ENCODE results near the genes IL20RB and MRAS.

DNA sequence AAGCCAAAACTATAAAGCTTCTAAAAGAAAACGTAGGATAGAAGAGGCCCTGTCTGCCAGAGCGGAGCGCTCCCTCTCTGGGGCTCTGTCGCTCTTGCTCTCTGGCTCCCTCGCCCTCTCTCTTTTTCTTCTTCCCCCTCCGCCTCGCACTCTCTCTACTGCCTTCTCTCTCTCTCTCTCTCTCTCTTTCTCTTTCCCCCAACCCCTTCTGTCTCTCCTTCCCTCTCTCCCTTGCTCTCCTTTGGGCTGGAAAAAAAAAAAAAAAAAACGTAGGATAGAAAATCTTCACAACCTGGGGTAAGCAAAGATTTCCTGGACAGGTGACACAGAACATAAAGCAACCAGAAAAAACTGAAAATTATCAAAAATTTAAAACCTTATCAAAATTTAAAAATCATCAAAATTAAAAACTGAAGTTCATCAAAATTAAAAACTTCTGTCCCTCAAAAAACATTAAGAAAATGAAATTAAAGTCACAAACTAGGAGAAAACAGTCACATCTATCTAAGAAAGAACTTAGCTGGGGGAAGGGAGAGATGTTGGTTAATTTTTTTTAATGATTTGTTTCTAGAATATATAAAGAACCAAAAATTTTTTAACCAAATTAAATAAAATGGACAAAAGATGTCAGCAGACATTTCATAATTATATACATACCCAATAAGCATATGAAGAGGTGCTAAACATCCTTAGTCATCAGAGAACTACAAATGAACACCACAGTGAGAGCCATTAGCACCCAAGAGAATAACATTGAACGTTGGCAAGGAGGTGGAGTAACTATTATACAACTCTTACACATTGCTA, 21.3 kb downstream of the RYK start:
- RRBS = no CpG with 5 or more reads among the region's 9 CpGs

- RRBS = 3% methylated on average over 30 of the region's 56 CpGs
Measured at GRCh38 chr3:134313210-134314312, 60.7 kb downstream of the AMOTL2 start.

DNA sequence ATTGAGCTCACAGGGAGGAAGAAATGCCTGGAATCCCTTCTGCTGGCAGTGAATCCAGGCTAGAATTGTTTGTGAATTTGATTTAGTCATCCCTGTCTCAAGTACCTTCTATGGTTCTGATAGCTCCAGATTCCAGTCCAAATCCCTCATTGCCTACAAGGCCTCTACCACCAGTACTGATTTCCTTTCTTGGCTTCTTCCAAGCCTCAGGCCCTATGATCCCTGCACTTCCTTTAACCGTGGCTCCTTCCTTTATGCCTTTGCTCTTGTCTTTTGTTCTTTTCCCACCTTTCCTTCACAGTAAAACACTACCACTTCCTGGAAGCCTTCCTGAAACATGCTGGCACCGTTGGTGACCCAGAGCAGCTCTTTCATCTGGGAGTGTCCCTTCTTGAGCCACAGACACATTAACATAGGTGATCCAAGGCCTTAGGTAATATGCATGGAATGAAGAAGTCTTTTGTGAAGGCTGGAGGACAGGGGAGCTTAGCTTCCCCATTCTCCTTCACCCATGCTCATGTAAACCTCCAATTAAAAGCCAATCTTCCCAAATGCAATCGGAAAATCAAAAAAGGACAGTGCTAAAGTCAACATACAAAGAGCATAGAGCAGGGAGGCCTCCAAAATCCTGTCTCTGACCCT, 39.4 kb downstream of the AMOTL2 start:
- RRBS = no CpG with 5 or more reads among the region's 3 CpGs

GRCh38 chr3:134659655-134660016, 8.8 kb upstream of the KY start:
- RRBS = no CpG with 5 or more reads among the region's 10 CpGs

DNA sequence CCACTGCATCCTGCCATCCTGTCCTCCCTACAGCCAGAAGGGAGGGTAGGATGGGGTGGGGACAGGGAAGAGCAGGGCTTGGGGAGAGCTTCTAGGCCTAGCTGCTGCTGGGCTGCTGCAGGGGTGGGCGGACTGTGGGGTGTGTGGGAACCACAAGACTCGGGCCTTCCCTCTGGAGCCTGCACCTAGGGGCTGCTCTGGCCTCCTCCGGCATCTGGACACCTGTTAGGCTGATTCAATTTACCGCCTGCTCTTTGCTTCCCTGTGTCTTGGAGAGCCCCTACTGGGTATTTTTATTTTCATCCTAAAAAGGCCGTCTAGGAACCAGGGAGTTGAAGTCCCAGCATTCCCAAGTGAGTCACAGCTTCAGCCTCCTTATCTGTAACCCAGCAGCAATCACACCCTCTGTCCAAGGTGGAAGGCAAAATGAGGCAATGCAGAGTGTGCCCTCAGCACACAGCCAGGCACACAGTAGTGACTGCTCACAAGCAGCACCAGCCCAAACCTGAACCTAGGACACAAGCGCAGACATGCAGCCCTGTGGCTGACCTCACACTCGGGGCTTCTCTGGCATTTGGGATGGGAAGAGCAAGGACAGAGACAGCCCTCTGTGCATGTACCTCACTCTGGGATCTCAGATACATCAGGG, 13.2 kb upstream of the KY start:
- RRBS = no CpG with 5 or more reads among the region's 7 CpGs

DNA sequence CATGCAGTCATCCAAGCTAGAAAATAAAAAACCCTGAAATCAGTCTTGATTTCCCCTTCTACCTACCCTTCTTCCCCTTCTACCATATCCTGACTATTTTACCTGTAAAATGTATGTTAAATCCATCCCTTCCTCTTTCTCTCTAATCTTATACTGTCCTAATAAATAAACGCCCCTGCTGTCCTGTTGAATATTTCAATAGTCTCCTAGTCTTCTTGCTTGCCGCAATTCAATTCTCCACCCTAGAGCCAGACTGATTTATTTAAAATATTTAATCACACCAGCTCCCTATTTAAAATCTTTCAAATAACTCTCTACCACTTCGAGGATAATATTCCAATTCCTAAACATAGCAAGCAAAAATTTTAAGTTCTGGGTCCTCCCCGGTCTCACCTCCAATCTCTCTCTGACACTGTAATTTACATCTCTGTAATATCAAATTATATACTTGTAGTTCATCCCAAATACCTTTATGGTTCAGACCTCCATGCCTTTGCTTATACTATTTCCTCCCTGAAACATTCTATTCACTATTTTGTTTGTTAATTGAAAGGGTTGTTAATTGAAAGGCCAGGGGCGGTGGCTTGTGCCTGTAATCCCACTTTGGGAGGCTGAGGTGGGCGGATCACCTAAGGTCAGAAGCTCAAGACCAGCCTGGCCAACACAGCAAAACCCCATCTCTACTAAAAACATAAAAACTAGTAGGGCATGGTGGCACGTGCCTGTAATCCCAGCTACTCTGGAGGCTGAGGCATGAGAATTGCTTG, 103.4 kb downstream of the STAG1 start:
- RRBS = no CpG with 5 or more reads among the region's 7 CpGs

DNA sequence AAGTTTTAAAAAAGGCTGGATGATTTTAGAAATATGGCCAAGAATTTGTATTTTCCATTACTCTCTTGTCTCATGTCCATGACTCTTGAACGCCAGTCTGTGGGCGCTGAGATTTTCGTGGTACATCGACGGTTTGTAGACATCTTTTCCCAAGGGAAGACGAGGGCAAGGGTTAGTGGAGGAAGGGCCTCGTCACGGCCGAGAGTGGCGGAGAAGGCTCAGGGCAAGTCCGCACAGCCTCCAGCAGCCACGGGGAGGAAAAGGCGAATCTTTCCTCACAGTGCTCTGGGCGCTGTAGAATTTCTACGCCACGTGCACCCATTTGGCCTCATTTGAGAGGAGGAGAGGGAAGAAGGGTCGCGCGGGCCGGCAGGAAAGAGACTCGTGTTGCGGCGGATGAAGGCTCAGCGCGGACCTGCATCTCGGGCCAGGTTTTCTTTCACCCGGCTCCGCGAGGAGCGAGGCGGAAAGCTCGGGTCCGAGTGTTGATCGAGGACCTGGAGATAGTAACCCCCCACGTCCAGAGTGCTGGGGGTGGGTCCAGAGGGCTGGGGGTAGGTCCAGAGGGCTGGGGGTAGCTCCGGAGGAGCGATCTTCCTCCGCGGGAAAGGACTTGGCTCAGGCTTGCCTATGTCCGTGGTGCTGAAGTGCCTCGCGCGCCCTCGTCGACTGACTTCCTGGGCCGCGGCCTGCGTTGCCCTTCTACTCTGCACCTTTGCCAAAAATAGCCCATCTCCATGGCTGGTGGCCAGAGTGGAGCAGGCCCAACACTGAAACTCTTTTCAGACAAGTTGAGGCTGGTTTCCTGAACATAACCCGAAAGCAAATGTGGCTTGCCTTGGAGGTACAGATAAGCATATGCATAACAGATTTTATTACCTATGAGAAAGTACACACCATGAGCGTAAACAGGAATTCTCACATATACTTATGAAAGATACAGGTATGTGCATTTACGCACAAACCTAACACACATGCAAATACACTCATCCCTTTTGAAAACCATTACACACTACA, 1.1 kb downstream of the SLC35G2 start:
- RRBS = 87% methylated on average over 7 of the region's 51 CpGs

DNA sequence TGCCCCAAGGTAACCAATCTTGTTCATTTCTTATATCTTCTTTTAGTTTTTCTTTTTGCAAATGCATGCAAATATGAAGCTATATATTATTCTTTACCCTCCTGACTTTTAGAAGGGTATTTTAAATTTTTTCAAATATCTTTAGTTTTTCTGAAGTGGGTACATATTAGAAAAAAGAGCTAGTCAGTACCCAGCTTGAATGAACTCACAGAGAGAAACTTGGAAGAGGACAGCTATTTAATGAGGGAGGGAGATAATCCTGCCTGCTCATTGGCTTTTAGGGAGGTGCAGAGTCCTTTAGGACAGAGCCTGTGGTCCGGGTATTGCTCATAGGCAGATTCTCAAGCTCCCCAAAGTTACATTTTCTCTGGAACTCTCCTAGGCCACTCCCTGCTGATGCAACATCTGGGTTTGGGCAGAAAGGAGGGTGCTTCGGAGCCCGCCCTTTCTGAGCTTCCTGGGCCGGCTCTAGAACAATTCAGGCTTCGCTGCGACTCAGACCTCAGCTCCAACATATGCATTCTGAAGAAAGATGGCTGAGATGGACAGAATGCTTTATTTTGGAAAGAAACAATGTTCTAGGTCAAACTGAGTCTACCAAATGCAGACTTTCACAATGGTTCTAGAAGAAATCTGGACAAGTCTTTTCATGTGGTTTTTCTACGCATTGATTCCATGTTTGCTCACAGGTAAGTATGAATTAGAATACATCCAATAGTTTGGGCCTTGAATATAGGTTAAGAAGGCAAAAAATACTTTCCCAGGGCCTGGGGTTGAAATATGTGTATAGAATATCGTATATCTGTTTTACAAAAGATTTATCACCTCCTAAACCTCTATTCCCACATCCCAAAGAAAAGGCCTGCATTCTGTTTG, at the start of gene IL20RB:
TSS of gene IL20RB (plus strand) at position 471 of the 876 bp plus-strand sequence.
- RRBS = no CpG with 5 or more reads among the region's 8 CpGs

- RRBS = no CpG with 5 or more reads among the region's 3 CpGs
Measured at GRCh38 chr3:136984718-136985341, 27.0 kb downstream of the IL20RB start.

DNA sequence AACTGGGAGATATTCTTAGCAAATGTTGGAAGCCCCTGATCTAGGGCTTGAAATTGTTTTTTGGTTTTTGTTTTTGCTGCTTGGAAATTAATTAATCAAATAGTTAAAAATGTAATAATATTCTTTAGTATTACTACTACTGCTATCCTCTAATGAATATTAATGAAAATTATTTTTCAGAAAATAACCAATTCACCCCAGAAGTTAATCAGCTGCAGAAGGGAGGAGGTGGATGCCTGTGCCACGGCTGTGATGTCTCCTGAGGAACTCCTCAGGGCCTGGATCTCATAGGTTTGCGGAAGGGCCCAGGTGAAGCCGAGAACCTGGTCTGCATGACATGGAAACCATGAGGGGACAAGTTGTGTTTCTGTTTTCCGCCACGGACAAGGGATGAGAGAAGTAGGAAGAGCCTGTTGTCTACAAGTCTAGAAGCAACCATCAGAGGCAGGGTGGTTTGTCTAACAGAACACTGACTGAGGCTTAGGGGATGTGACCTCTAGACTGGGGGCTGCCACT, 52.2 kb downstream of the IL20RB start:
- RRBS = no CpG with 5 or more reads among the region's 5 CpGs

DNA sequence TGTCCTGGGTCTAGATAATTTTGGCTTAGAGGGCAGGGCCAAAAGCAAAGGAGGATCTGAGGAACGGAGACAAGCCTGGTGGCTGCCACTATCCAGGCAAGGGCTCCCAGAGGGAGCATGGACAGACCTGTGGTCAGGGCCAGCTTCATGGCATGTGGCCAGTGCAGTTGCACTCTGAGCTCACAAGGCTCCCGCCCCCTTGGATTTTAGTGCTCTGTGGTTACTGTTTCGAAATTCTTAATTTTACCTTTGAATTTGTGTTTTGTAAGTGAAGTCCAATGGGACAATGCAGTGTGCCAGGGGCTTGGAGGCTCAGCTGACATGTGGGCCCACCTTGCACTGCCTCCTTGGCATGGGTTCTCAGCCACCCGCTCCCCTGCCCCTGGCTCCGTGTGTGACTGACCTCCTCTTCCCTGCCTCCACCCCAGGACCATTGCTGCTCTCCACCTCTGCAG, 65.6 kb downstream of the IL20RB start:
- RRBS = no CpG with 5 or more reads among the region's 5 CpGs

GRCh38 chr3:138161752-138162469, 12.8 kb downstream of the DBR1 start:
- RRBS = no CpG with 5 or more reads among the region's 8 CpGs

- RRBS = 1% methylated on average over 28 of the region's 51 CpGs
Measured at GRCh38 chr3:138347936-138348485, 368 bp upstream of the MRAS start.

GRCh38 chr3:138348486-138349566, at the start of gene MRAS:
Gene MRAS, plus strand, starts transcription at chr3:138348579.
- RRBS = 2% methylated on average over 20 of the region's 99 CpGs

DNA sequence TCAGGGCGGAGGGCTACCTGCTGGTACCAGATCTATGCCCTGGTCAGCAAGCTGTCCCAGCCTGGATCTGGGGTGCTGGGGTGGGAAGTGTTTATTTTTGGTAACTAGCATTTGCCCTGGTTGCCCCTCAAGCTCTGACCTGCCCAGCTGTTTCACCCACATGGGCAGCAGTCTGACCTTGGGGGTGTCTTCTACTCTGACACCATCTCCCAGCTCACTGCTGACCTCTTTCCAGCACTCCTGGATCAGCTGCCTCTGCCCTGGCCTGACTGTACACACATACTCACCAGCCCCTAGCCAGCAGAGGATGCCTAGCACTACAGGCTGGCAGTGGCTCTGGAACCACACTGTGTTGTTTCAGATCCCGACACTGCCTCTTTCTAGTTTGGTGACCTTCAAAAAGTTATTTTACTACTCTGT, 16.3 kb downstream of the MRAS start:
- RRBS = no CpG with 5 or more reads among the region's 2 CpGs

DNA sequence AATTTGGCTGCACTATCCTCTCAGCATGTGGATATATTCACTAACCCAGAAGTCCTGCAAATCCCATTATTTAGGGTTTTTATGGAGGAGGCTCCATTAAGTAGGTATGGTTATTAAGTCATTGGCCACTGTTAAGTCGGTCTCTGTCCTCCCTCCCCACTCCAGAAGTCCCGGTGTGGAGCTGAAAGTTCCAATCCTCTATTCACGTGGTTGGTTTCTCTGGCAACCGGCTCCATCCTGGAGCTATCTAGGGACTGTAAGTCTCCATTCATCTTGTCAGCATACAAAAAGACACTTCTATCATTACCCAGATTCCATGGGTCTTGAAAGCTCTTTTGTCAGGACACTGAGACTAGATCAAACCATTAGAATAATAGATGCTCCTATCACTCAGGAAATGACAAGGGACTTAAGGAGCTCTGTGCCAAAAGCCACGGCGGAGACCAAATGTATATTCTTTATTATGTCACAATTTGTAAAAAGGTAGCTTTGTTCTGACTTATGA, 110.3 kb downstream of the PIK3CB start:
- RRBS = 95% methylated on average over 2 of the region's 6 CpGs

- RRBS = no CpG with 5 or more reads among the region's 1 CpG
Measured at GRCh38 chr3:138799912-138800286, 34.8 kb downstream of the PIK3CB start.

- RRBS = no CpG with 5 or more reads among the region's 17 CpGs
Measured at GRCh38 chr3:138943588-138944236, 3.2 kb downstream of the FOXL2 start.

DNA sequence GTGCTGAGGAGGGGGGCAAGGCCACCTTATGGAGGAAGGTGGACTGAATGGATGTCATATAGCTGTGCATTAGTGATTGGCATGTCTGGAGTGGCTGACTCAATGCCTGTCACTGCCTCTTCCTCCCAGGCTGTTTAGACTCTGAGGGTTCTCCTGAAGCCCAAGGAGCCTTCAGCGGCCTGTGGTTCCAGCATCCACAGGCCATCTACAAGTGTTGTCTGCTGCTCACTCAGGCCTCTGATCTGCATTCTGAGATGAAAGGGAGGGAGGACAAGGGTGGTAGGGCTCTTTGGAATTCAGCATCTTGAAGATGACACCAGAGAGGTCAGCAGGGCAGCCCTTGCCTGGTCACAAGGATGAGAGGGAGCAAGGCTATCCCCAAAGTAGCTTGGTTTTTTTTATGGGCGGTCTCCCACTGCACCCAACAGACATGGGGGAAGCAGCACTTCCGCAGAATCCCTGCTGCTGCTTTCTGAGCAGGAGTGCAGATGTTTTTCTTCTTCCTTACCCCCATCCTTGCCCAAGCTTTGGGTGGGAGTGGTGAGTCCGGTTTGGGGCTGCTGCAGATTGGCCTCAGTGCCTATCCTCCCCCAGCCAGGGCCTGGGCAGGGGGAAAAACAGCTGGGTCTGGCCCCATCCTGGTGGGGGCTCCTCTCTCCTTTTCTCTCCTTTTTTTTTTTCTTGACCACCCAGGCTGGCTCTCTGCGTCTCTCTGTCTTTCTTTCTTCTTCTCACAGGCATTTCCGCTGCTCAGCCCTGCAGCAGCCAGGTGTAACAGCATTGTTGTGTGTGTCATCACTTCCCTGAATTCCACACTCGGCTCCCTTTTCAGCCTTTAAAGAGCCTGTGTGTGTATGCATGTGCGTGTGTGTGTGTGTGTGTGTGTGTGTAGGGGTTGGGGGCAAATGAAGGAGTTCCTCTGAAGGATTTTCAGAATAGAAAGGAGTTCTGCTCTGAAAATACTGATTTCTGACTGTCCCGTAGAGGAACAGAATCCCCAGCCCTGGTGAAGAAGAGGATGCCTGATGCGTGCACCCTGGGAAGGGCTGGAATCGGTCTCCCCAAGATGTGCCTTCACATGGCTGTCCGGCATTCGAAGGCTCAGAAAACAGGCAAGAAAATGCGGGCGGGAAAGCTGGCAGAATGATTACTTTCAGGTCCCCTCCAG, 1.9 kb downstream of the FOXL2NB start:
- RRBS = no CpG with 5 or more reads among the region's 15 CpGs

- RRBS = no CpG with 5 or more reads among the region's 16 CpGs
Measured at GRCh38 chr3:139045076-139045404, 348 bp upstream of the PRR23C start.

Measured in HCT116 (cell line).